Measurements from ENCODE around the gene SPESP1.

- RRBS, result no CpG with 5 or more reads among the region's 8 CpGs
Measured at GRCh38 chr15:67165901-67166256, 88.6 kb downstream of the AAGAB start.

DNA sequence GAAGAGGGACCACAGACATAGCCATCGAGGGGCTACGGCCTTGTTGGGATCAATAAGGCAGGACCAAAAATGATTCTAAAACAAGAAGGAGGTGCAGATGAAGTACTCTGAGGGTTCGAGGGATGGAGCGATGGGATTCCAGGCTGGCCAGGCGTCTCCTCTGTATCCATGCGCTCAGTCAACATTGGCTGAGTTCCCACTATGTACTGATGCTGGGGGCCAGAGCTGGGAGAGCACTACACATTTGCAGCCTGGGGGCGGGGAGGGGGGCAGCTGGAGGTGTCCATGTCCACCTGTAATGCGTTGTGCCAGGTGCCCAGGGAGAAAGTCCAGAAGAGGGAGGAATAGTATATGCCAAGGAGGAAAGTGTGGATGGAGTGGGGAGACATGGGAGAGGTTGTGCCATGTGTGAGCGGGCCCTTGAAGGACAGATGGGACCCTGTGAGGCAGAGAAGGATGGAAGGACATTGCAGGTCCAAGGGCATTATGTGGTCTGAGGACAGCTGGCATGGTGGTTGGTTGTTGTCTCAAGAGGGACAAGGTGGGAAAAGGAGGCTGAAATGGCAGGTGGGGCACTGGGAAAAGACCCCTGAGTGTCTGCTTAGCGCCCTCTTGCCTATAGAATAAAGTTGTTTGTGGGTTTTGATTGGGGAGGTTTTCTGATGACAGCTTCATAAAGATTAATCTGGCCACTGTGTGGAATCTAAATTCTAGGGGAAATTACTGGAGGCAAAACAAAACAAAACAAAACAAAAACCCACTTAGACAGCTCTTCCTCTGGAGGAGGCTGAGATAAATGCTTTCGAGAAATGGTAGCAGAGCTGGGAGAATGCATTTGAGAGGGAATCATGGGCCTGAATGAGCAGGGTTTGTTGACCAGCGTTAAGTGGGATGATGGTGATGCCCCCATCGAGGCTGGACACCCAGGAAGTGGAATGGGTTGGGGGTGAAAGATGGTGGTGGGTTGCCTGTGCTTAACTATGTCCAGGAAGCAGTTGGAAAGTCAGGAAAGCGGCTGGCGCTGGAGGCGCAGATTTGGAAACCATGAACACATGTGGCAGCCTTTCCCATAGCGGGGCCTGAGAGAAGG lies 81.1 kb downstream of the AAGAB start:
- RRBS, result no CpG with 5 or more reads among the region's 17 CpGs

DNA sequence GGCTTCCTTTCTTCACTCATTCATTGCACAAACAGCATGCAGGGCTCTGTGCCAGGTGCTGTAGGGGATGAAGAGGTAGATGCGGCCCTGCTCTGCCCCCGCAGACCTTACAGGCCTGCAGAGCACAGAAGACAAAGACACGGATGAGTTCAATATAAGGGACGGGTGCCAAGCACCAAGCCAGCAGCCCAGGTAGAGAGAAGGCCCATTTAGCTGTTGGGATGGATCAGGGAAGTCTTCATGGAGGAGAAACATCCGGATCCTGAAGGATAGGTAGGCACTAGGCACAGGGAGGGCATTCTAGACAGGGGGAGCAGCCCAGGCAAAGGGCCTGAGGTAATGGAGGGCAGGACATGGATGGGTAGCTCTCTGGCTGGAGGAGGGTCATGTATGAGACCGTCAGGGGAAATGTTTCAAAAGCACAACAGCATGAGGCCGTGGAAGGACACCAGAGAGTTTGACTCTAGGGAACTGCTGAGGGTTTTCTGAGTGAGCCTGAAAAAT lies 69.3 kb downstream of the AAGAB start:
- RRBS, result no CpG with 5 or more reads among the region's 7 CpGs

- RRBS, result no CpG with 5 or more reads among the region's 8 CpGs
Measured at GRCh38 chr15:67201510-67202875, 52.5 kb downstream of the AAGAB start.

DNA sequence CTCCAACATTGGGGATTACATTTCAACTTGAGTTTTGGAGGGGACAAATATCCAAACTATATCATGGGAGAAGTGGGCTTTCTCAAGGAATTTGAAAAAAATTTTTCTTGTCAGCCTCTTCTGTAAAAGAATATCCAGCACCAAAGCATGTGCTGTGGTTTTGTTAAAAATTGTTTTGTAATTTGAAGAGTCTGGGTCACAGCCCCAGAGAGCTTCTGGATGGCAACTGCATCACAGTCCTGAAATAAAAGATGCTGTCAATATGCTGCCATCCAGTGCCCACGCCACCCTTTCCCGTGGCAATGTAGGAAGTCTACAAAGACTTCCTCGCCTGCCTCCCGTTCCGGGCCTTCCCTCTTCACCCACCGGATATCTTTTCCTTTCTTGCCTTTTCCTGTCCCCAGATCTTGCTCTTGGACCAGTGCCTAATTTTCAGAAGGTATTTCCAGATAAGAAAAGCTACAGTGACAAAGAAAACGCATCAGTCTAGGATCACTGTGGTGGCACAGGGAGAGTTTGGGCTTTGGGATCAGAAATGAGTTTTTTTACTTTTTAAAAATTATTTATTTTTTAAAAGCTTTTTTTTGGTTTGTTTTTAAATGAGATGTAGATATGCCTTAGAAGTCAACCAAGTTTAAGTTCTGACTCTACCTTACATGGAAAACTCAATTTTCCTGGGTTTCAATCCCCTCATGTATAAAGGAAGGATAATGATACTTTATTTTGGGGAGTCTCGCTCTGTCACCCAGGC lies 99.9 kb downstream of the SKOR1 start:
- RRBS, result no CpG with 5 or more reads among the region's 8 CpGs

DNA sequence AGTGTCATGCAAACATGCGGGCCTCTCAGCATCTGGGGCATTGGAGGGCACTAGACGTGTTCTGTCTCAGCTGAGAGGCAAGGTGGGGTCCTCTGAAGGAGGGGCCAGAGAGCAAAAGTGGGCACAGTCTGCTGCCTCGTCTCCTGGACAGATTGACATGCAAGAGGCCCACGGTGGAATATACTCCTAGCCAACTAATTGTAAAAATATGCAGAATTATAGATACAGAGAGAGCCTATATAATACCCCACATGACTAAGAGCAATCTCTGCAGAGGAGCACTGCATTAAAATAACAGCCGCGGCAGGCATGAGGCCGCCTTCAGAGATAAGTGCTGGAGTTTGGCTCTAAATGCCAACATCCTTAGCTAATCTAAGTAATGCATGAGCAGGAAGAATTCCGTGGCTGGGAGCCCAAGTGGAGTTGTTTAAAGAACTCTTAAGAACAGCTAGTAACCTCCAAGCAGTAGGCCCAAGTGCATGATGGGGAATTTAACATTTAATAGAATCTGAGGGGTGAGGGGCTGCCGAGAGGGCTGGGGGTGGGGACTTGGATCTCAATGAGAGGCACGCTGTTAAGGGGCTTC lies 102.4 kb downstream of the SKOR1 start:
- RRBS, result no CpG with 5 or more reads among the region's 10 CpGs

DNA sequence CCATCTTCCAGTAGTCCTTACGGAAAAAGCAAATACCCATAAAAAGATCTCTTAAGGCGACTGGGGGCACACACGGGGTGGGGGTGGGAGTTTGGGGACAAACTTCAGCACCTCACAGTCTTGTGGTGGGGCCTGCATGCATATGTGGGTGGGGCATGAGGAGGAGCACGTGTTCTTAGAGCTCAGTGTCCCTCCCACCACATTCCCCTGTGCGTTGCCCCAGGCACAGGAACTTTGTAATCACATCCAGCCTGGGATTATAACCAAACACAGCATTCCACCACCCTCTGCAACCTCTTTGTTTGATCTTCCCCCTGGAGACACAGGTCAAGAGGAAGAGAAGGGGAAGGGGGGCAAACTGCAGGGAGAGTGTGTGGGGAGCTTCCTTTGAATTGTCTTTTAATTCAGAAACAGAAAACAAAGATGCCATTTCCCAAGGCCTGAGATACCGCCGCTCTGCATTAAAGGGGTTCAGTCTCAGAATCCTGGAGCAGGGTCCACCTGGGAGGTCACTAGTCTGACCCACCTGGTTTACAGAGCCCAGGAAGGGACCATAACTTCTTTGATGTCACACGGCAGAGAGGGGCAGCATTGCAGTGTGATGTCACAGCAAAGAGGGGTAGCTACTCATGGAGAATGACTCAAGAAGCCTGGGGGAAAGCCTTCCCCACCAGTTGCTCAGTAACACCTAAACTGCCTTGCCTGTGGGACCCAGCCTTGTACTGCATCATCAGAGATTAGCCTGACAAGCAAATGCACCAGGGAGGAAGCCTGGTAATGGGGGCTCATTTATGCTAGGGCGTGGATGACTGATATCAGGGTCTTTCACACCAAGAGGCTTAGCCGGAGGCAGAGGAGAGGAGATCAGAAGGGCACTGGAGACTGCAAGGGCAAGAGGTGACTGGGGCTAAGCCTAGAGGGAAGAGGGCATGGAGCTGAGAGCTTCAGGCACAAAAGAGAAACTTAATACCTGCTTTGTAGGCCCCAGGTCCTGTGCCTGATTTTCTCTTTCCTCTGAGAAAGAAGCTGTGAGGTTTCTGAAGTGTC lies 107.9 kb upstream of the PIAS1 start:
- RRBS, result no CpG with 5 or more reads among the region's 10 CpGs

GRCh38 chr15:68277514-68277565 lies 205 bp upstream of the FEM1B start:
- RRBS, result no CpG with 5 or more reads among the region's 2 CpGs

DNA sequence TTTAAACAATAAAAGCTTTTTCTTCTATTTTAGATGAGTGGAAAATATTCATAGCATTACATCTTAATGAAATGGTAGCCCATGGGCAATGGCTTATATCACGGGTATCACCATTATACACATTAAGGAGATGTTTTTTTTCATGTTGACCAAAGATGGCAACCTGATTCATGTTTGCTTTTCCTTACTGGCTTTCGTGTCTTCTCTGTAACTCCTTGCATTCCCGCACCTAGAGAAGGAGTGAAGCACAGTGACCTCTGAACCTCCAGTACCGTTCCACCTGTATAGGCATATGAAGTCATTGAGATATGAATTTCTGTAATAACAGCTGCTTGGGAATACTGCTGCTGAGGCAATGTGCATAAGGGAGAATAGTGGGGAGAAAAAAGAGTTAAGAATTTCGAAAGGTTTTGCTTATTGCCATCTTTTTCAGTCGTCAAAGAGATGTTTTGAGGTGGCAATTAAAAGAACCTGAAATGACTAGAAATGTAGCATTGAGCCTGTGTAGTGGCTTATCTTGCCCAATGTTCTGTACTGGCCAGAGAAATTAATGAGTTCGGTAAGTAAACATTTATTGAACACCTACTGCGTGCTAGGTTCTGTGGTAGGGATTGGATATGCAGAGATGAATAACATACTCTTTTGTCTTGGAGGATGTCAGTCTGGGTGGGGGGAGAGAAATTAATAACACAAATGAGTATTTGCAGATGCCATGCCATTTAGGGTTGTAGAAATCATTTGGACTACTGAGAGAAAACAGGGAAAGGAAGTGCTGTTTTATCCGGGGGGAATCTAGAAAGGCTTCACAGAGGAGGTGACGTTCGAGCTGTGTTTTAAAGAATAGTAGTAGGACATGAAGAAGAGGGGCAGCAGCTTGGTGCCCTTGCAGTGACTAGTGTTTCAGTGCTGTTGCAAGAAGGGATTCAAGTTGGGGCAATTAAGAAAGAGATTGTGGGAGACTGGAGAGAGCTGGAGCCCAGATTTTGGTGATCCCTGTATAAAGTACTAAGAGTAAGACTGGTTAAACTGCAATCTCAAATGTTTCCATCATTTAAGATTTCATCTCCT lies 2.5 kb downstream of the FEM1B start:
- RRBS, result no CpG with 5 or more reads among the region's 11 CpGs

GRCh38 chr15:68291119-68291891 lies 13.8 kb downstream of the FEM1B start:
- RRBS, result no CpG with 5 or more reads among the region's 4 CpGs

- RRBS, result no CpG with 5 or more reads among the region's 10 CpGs
Measured at GRCh38 chr15:68340907-68341565, 63.5 kb downstream of the FEM1B start.

GRCh38 chr15:68421025-68421509 lies 10.9 kb downstream of the ITGA11 start:
- RRBS, result no CpG with 5 or more reads among the region's 8 CpGs

GRCh38 chr15:68479315-68479817 lies 47.4 kb upstream of the ITGA11 start:
- RRBS, result no CpG with 5 or more reads among the region's 14 CpGs

GRCh38 chr15:68517273-68517940 lies 61.4 kb upstream of the CORO2B start:
- RRBS, result no CpG with 5 or more reads among the region's 8 CpGs

GRCh38 chr15:68640672-68641780 lies 62.2 kb downstream of the CORO2B start:
- RRBS, result no CpG with 5 or more reads among the region's 17 CpGs

DNA sequence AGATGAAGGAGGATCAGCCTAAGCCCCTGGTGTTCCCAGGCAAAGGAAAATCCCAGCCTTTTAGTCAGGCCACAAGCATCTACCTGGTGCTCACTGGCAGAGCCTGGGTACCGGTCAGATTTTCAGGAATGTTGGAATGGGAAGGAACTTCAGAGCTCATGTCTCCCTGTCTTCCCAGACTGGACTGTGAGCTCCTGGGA lies 117.9 kb downstream of the CORO2B start:
- RRBS, result no CpG with 5 or more reads among the region's 1 CpG

DNA sequence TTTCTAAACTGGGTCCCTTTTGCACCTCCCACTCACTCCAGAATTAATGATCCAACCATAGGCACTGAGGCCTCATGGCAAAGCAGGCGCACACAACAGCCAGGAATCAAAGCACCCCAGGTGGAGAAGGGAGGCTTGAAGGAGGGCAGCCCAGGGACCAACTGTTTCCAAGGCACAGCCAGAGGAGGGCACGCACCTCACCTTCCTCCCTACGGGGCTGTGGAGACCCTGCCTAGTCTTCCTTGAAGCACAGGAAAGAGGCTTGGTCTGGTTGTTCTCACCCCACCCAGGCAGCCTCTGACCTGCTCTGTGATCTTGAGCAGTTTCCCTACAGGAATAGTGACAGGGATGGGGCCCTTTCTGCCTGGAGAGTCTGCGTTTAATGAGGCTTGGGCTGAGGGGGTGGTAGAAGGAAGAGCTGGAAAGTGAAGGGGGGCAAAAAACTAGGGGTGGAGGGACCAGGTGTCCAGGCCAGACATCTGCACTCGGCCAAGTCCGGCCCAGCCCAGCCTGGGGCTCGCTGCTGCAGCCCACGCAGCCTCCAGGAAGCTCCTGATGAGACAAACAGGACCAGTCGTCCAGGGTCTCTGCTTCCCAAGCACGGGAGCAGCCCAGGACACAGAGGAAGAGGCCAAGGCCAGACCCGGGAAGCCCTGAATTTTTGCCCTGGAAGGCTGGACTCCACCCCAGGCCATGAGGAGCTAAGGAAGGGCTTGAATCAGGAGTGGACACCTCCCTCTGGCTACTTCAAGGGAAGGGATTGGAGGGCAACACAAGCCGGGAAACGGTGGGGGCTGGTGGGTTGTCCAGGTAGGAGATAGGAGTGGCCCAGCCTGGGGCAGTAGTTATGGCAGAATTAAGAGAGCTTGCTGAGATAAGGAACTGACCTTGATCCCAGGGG lies 89.8 kb downstream of the ANP32A start:
- RRBS, result no CpG with 5 or more reads among the region's 13 CpGs

DNA sequence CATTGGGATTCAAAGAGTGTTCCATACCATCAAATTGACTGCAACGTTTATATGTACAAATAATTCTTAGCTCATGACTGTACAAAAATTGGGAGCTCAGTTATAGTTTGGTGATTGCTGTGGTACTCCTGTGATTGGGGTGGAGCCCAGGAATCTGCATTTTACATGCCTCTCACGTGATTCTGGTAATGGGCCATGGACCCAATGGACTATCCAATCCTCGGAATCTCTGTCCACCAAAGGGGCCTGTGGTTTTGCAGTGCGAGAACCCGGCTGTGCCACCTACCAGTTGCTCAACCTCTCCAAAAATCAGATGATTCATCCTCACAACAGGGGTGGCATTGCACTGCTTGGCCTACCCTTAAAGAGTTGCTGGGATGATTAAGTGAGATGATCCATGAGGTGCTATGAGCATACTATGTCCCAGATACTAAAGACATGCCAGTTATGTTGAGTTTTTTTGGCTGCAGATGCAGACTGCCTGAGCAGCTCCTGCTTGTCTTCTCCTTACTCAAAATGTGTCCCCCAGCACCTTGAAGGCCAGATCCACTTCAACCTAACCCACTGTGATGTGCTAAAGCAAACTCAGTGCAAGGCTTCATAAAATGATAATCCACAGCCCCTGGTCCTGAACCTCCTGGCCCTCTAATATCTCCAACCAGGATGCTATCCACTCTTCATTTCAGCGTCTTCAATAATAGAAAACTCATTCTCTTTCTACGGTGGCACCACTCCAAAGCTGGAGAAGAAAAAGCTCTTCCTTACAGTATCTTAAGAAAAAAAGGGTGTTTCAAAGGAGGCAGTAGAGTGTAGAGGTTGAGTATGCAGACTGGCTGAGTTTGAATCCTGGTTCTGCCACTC lies 5.0 kb downstream of the ANP32A start:
- RRBS, result no CpG with 5 or more reads among the region's 7 CpGs

- RRBS, result 4% methylated on average over 3 of the region's 23 CpGs
Measured at GRCh38 chr15:68817826-68818091, 2.9 kb downstream of the ANP32A start.

GRCh38 chr15:68929812-68931267 lies at the start of gene SPESP1:
TSS of gene SPESP1 (plus strand) at chr15:68930525.
- RRBS, result 66% methylated on average over 20 of the region's 88 CpGs

All from islet of Langerhans (tissue), 1 donor.